ENCODE results near the genes GREM1 and NANOGP8.

DNA sequence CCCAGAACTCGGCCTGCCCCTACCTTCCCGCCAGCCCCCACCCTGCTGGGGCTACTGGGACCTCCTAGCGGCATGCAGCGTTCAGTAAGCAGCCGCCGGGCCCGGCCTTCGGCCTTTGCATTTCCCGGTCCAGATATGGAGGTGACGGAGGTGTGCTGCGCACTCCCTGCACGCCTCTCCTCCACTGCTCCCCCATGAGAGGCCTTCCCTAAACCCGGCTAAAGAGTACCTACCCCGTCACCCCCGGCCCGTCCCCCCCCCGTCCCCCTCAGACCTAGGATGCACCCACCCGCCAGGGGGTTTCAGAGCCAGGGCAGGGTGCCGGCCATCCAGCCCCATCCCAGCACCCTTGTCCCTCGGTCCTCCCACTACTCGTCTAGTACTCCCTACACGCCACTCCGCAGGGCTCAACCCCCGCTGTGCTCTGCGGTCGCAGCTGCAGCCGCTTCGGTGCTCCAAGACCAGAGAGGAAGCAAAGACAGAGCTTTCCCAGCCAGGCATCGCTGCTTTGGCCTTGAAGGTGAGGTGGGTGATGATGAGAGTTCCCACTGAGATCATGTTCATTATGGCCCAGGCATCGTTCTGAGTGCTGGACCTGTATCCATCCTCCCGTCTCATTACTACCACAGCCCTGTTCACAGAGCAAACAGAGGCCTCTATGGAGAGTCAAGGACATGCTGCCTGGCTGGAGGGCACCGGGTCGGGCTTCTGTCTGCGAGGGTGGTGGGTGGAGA lies 66.7 kb downstream of the KLF13 start:
- PRO-cap: no peak
- RAMPAGE, long total RNA: no peak

- PRO-cap: bidirectional peak, plus-strand start at chr15:31403035, minus-strand start at chr15:31402923
- RAMPAGE, long total RNA: no peak
Measured at GRCh38 chr15:31402485-31403141, 76.0 kb downstream of the KLF13 start.

- PRO-cap: no peak
- RAMPAGE, long total RNA: no peak
Measured at GRCh38 chr15:31923216-31923595, 52.7 kb upstream of the OTUD7A start.

DNA sequence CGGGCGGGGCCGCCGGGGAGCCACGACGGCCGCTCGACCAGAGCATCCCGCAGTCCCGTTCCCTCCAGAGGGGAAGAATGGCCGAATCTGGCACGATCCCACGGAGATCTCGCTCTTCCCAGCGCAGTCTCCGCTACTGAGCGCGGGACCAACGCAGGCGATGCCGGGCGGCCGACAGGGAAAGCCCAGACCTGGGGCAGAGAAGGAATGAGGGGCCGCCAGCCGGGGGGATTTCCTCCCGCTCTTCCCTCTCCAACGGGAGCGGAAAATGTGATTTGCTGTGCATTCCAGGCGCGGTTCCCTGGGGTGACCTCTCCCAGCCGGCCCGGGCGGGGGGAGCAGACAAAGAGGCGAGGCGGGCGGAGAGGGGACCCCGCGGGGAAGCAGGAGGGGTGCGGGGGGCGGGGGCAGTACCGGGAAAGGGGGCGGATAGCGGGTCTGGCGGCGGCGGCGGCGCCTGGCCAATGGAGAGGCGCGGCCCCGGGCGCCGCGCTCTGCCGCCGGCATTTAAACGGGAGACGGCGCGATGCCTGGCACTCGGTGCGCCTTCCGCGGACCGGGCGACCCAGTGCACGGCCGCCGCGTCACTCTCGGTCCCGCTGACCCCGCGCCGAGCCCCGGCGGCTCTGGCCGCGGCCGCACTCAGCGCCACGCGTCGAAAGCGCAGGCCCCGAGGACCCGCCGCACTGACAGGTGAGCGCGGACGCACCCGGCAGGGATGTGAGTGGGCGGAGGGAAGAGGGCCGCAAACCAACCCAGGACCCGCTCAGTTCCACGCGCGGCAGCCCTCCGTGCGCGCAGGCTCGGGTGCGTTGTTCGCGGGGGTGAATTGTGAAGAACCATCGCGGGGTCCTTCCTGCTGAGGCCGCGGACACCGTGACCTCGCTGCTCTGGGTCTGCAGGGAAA lies at the start of gene GREM1:
Gene GREM1 (plus strand): TSS at position 536 of the 907 bp plus-strand sequence.
- PRO-cap: no peak
- RAMPAGE, long total RNA: no peak

DNA sequence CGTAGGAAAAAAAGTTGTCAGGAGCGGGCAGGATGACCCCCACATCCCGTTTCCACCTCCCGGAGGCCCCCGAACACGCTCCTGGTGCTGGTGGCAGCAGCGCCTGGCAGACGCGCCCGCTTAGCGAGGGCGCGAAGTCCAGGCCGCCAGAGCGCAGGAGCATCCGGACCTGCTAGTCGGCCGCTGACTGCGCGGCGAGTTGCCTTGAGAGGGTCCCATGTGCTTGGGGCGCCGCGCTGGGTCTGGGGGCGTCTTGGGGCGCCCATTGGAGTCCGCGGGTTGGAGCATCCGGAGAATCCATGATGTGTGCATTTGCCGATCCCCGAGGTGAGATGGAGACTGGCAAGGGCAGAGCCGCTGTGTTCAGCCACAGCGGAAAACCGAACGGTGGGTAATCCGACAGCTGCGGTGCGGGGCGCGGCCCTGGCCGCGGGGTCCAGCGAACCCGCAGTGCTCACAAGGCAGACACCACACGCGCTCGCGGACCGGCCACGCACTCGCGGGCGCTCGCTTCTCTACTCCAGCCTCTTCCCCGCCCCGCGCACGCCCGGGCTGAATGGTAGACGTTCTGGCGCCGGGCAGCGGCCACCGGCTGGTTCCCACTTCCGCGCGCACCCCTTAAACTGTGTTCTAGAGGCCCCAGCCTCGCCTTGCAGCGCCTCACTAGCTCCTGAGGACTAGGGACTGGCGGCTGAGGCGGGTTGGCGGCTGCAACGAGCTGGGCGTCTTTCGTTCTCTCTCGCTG lies 744 bp downstream of the GREM1 start:
- PRO-cap: no peak
- RAMPAGE, long total RNA: no peak

- PRO-cap: no peak
- RAMPAGE, long total RNA: no peak
Measured at GRCh38 chr15:32800598-32801023, 82.8 kb downstream of the GREM1 start.

GRCh38 chr15:32818493-32819766 lies 101.1 kb downstream of the GREM1 start:
- PRO-cap: unidirectional peak, plus-strand start at chr15:32819094
- RAMPAGE, long total RNA: no peak

DNA sequence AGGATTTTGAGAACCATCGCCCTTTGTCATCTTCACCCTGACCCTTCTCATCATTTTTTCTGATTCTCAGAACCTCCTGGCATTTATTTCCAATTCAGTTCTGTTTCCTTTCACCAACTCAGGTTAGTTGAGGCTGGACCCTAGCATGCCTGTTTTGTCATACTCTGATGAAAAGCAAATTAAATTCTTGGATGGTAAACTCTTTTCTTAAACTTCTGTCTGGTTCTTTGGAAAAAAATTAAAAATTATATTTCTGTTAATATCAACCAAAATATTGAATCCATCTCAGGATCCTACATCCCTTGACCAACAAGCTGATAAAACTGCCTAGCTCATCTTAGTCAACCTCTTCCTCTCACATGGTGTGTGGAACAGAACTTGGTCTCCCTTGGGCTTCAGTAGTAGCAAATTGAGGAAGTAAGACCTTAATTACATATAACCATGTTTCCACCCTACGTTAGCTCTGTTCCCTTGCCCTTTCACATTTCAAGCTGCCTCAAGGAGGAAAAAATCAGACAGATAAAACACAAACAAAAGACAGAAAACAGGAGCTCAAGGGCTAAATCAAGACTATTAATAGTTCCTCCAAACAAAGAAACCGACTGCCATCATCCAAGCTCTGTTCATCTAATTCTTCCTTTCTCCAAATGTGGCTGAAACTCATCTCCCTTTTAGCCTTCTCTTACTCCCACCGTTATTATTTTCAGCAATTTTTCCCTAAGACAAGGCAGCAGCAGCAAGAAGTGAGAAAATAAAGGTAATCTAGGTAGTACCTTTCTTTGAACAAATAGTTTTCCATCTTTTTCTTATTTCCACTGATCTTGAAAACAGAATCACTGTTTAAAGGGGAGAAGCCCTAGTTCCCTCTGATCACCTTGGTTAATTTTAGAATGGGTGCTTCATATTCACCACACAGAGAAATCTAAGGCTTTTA lies 116.4 kb downstream of the GREM1 start:
- PRO-cap: no peak
- RAMPAGE, long total RNA: no peak

DNA sequence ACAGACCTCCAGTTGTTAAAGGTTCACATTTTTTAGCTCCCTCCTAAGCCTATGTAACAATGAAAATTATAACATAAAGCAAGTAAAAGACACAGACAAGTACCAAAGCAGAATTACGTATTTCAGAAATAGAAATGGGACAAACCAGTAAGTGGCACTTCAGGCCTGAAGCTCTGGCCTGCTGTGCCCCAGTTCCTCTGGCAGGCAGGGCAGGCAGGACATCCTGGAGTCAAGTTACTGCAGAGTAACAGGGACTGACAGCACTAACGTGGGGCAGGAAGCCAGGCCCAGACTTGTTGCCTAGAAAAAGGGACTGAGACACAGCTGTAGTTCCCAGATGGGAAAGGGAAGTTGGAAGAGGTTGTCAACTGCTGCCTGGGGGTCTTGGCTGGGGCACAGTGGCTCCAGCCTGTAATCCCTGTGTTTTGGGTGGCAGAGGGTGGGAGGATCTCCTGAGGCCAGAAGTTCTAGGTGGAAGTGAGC lies 172.0 kb downstream of the FMN1 start:
- PRO-cap: no peak
- RAMPAGE, long total RNA: no peak

DNA sequence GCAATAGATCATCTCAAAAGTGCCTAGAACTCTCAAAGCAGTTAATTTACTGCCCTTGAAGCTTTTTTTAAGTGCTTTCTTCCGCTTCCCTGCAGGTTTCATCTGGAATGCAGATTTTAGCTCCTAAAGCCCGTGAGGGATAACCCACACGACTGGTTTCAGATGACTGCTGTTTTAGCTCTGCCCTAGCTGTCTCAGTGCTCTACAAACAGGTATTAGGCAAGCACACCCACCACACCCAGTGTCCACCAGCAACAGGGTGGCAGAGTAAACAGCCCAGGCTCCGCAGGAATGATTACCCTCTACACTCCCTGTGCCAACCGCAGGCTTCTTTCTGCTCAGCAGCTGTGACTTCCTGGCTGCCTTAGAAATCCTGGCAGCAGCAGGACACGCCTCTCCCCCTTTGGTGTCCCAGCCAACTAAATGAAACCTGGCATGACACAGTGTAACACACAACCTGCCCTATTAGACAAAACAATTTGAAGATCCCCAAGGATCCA lies 125.9 kb downstream of the FMN1 start:
- PRO-cap: no peak
- RAMPAGE, long total RNA: no peak

- PRO-cap: no peak
- RAMPAGE, long total RNA: no peak
Measured at GRCh38 chr15:33242623-33243141, 48.2 kb upstream of the FMN1 start.

DNA sequence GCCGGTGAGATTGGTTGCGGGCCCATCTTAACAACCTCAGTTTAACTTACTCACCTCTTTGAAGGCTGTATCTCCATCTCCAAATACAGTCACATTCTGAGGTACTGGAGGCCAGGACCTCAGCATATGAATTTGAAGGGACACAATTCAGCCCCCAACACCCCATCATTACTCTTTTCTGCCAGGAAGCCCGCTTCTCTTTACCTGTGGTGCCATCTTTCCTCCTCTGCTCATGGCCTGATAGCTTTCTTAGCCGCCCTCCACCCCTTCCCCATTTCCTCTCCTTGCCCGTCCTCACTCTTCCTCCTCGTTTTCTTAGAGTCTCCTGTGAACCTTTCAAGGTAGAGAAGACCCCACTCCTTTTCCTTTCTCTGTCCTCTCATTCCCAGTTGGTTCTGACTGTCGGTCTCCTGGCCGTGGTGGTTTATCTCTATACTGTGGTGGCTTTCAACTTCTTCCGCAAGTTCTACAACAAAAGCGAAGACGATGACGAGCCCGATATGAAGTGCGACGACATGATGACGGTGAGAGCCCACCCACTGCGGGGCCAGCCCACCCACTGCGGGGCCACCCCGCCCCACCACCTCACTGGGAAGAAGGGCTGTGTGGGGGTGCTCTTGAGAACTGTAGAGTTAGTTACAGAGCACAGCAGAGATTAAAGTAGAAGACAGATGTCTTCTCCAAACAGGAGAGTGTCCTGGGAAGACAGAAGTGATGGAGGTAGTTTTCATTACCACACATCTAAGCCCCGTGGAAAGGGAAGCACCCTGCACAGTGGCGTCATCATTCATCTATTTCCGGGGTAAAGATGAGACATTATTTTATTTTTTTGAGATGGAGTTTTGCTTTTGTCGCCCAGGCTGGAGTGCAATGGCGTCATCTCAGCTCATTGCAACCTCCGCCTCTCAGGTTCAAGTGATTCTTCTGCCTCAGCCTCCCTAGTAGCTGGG lies 110.6 kb upstream of the CHRM5 start:
- PRO-cap: no peak
- RAMPAGE, long total RNA: no peak

- PRO-cap: no peak
- RAMPAGE, long total RNA: no peak
Measured at GRCh38 chr15:34239104-34239790, 14.4 kb downstream of the EMC4 start.

GRCh38 chr15:34338453-34339280 lies 1.1 kb upstream of the SLC12A6 start:
- PRO-cap: no peak
- RAMPAGE, long total RNA: no peak

DNA sequence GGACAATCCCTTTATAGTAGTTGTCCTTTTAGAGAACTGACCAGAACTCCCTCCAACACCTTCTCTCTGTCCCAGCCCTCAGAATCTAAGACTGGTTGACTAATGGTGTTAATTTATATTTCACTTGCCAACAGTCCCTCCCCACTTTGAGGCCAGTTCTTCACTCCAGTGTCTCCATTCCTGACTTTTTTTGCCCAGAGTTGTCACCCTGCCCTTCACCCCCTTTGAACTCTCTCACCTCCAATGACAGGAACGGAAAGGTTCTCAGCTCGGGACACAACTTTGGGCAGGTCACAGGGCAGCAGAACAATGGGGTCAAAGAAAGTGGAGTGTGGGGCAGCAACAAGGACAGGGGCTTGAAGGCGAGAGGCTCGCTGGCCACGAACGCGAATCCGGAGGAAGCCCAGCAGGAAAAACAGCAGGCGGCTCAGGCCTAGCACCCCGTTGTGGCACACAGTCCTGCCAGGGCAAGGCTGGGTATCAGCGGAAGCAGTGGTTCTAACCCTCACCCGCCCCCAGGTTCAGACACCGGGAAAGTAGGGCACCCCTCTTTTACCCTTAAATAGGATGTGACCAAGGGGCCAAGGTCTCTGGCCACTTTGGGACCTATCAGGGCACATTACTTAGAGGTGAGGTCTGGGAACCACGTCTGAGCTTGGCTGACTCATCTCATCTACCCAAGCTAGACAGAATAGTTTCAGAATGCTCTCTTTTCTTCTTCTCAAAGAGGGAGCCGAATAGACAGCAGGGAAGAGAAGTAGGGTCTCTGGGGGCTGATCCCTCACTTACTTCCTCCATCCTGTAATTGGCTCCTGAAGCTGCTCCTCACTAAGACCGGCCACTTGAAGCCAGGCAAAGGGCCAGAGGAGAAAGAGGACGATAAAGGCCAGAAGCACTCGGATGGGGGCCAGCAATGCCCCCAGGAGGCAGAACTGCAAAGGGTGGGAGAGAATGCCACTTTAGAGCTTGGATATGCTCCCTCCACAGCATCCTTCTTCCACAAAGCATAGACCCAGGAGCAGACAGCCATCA lies 1.9 kb downstream of the LPCAT4 start:
- PRO-cap: no peak
- RAMPAGE, long total RNA: no peak

GRCh38 chr15:34365802-34366851 lies 869 bp downstream of the LPCAT4 start:
- PRO-cap: no peak
- RAMPAGE, long total RNA: no peak

- PRO-cap: unidirectional peak, minus-strand start at chr15:34588446
- RAMPAGE, long total RNA: no peak
Measured at GRCh38 chr15:34588322-34588821, 4.9 kb upstream of the GOLGA8B start.

- PRO-cap: no peak
- RAMPAGE, long total RNA: no peak
Measured at GRCh38 chr15:34978490-34979150, 9.1 kb upstream of the AQR start.

DNA sequence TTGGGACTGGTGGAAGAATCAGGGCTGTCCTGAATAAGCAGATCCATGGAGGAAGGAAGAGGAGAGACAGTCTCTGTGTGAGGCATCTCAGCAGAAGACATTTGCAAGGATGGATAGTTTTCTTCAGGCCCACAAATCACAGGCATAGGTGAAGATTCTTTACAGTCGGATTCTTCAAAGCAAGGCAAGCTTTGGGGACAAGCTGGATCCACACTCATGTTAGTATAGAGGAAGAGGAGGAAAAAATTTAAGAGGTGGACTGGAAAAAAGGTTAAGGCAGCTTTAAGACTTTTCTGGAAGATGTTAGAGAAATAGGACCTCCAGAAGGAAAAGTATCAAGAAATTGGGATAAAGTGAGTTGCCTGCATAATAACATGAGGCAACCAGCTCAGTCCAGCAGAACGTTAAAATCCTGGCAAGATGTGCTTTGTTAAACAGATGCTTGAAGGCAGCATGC lies at the start of gene NANOGP8:
Gene NANOGP8 (minus strand): TSS at position 403 of the 457 bp plus-strand sequence.
- PRO-cap: no peak
- RAMPAGE, long total RNA: no peak

DNA sequence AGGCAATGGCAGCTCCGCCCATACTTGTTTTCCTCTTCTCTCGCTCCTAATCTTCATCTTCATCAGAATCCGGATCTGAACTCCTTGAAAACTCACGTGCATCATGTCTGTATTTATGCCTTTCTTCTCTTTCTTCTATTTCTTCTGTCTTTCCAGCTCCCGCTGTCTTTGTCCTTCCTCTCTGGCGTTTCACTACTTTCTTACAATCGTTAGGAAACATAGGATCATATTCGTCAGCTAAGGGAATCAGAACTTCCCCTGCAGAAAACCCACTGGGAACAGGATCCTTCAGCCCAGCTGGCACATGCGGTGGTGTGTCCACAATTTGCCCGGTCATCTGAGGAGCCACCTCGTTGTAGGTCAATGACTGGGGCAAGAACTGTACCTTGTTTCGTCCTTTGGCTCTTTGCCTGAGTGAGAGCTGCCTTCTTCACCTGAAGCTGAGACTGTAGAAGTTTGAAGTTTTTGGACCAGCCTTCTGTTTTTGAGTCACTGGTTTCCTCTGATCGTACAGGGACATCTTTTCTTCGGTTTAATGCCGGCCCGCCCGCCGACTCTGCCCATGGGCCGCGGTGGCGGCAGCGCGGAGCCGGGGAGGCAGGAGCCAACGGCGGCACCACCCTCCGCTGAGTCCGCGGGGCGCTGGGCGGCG lies 214.0 kb upstream of the NANOGP8 start:
- PRO-cap: no peak
- RAMPAGE, long total RNA: no peak